Measurements from ENCODE around the genes GSS, MMP24 and FAM83C.

DNA sequence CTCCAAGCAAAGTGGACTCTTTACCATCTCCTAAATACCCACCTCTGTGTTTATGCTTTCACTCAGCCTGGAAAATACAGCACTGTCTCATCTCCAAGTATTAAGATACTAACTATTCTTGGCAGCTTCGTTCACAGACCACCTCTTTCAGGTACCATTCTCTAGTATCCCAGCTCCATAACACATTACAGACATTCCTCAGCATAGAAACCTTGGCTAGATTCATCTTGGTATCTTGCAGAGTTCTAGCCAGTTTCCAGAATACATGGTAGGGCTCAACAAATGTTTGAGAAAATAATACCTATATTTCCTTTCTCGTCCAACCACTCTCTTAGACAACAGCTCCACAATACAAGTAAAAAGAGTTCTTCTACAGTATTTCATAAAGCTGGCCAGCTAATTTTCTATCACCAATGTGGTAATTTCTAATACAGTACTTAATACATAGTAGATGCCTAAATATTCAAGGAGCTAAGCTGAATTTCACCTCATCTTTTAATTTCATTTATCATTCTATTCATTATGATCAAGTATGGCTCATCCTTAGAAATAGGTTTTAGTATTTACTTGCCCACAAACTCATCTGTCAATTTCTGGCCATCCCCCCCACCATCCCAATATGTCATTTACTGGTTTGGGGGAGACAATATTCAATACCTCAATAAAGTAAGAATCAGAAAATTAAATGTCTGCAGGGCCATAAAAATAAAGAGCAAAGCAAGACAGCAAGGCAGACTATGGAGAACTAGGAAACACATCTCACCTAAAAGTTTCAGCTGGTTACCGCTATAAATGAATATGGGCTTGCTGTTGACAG lies 6.7 kb downstream of the NCOA6 start:
- PRO-cap, result no peak

GRCh38 chr20:34938222-34939037 lies 17.2 kb downstream of the GSS start:
- PRO-cap, result no peak

DNA sequence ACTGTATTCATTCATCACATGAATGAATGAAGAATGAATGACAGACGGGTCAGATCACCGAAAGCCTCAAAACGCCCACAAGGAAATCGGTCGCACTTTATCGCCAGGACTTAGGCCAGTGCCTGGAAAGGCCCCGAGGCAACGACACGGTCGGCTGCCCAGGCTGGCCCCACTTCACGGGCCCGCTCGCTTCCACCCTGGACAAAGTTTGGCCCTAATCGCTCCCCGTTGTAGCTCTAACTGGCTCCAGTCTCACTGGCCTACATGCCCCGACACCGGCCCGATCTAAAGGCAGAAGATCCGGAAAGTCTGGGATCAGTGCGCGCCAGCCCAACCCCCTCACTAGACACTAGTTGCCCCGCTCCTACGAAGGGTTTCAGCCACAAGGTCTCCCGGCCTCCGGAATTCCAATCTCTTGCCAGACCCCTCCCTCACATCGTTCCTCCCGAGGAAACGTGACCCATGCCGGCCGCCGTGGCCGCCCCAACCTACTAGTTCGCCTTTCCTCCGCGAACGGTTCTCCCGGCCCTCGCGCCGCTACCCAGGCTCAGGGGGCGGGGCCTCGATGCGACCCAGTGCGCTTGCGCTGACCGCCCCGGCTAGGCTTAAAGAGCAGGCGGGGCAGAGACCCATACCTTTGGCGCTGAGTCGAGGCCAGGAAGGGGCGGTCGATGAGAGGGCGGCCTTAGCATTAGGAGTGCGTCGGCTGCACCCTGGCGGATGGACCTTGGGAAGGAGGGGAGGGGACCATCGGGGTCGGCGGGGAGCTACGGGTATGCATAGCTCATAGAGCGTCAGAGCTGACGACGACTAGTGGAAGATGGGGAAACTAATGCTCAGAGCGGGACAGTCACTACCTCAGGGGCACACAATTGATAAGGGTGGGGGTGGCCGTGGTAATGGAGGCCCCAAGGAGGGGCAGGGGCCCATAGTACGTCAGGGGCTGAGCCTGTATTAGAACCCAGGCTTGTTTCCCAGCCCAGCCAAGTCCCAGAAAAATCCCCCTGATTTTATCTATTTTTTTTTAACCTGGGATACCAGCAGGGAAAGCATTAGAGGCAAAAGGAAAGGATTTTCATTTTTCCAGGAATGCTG lies at the start of gene GSS:
TSS of gene GSS (minus strand) at position 572 of the 1,095 bp plus-strand sequence.
- PRO-cap, result bidirectional peak, plus-strand start at position 118 of the sequence, minus-strand start outside the sequence; bidirectional peak, plus-strand start at position 318 of the sequence, minus-strand start at position 287 of the sequence; bidirectional peak, plus-strand start at position 608 of the sequence, minus-strand start at position 515 of the sequence

- PRO-cap, result no peak
Observed at GRCh38 chr20:35020416-35020959, 64.8 kb downstream of the MYH7B start.

DNA sequence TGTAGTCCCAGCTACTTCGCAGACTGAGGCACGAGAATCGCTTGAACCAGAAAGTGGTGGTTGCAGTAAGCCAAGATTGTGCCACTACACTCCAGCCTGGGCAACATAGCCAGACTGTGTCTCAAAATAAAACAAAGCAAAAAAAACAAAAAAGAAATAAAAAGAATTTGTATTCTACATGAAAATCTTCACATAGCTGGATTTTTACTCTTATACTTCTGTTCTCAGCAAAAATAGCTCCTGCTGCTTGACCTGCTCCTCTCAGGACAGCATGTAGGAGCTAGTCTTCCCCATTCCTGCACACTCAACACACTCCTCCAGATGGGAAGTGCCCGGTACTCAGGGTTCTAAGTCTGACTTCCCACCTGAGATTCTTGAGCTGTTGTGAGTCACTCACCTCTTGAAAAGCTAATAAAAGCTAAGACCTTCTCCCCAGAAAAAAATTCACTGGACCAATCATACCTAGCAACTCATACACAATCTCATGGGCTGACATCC lies 53.6 kb downstream of the TRPC4AP start:
- PRO-cap, result no peak

GRCh38 chr20:35093328-35093650 lies 682 bp upstream of the TRPC4AP start:
- PRO-cap, result no peak

GRCh38 chr20:35176143-35176699 lies 4.3 kb downstream of the PROCR start:
- PRO-cap, result no peak

DNA sequence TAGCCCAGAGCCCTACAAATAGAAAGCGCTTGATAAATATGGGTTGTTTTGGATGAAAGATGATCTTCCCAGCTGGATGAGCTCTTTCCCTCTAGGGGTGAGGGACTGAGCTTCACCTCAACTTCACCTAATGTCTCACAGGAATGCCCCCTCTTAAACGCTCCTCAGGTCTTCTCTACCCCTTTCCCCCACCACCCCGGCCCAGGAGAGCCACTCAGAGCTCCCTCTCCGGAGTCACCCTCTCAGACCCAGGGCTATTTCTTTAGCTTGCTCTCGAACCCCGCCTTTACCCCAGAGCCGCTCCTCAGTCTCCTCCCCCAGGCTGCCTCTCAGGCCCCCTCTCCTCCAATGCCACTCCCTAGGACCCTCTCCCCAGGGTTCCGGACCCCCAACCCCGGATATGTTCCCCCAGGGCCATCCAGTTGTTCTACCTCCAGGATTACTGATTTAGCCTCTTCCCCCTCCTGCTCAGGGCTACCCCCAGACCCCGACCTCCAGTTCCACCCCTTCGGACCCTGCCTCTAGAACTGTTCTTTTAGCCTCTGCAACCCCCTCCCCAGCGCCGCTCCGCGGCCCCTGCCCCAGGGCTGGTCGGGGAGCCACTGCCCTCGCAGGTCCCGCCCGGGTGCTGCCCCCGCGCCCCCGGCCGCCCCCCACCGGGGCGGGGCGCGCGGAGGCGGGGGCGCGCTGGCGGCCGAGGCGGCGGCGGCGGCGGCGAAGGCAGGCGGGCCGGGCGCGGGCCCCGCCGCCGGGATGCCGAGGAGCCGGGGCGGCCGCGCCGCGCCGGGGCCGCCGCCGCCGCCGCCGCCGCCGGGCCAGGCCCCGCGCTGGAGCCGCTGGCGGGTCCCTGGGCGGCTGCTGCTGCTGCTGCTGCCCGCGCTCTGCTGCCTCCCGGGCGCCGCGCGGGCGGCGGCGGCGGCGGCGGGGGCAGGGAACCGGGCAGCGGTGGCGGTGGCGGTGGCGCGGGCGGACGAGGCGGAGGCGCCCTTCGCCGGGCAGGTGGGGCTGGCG lies at the start of gene MMP24:
TSS of gene MMP24 (plus strand) at position 705 of the 1,011 bp plus-strand sequence.
- PRO-cap, result no peak

DNA sequence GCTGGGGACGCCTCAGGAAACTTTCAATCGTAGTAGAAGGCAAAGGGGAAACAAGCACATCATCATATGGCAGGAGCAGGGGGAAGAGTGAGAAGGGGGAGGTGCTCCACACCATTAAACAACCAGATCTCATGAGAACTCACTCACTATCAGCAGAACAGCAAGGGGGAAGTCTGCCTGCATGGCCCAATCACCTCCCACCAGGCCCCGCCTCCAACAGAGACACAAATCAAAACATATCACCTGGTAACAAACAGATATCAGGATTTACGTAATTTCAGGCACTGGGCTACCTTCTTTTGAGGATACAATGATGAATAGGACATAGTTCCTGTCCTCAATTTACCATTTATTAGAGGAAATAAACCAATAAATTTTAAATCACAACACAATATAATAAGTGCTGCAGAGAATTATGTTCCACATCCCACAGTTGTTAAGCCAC lies 24.2 kb downstream of the MMP24 start:
- PRO-cap, result no peak

DNA sequence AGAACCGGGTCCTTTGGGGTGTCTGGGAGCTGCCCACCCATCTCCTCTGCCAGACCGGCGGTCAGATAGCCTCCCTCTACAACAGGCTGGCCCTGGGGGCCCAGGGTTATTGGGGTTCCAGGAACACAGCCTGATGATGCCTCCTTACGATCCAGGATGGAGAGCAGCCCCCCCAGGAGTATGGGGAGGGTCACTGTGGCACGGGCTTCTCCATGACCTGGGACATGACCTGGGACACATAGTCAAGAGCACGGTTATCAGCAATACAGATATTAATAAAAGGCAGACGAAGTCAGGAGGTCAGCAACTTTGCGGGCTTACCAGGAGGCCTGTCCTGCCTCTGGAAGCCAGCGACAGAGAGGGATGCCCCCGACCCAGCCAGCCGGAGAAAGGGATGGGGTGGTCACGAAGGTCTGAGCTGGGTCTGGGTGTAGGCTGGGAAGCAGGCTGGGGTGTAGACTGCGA lies 821 bp downstream of the MMP24OS start:
- PRO-cap, result no peak

DNA sequence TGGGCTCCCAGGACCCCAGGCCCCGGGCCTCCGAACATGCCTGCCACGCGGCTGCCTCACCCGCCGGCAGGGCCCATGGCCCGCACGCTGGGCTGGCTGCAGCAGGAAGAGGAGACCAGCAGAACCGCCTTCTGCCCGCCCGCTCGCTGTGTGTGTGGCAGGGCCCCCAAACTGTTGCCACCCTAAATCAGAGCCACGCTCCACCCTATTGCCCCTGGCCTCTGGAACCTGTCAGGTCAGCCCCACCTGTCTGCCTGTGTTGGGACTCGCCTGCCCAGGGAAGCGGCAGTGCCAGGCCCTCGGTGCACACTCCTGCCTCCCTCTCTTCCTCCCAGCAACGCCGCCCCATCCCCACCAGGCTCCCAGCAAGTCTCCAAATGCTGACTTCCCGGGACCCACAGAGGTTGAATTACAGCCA lies at the start of gene FAM83C:
TSS of gene FAM83C (minus strand) at position 159 of the 418 bp plus-strand sequence.
- PRO-cap, result no peak

GRCh38 chr20:35329499-35329843 lies 37.2 kb upstream of the FAM83C start:
- PRO-cap, result no peak

DNA sequence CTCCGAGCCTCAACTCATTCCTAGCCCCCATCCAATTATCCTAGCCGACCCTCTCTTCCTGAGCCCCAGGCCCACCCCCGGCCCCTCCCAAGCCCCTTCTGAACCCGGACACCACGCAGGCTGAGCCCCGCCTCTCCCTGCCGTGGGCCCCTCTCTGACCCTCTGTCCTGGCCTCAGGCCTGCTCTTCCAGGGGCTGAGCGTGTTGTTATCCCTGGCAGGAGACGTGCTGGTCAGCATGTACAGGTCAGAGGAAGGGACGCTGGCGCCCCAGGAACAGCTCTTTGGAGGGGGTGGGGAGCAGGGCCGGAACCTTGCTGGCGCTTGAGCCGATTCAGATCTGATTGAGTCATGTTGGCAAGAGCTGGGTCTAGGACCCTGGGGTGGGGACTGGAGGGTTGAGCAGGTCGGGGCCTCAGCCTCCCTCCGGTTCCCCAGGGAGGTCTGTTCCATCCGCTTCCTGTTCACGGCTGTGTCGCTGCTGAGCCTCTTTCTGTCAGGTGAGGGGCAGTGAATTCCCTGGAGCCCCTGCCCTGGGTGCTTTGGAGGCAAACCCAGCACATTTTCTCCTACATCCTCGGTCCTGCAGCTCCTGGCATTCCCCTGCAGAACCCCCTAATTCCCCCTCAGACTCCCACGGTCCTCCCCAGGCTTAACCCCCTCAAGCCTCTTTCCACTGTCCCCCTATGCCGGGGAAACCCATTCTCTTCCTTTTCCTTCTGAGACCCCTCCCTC lies 1.9 kb downstream of the SPAG4 start:
- PRO-cap, result bidirectional peak, plus-strand start at position 471 of the sequence, minus-strand start at position 344 of the sequence

GRCh38 chr20:35654127-35655183 lies 10.2 kb downstream of the CPNE1 start:
- PRO-cap, result no peak

DNA sequence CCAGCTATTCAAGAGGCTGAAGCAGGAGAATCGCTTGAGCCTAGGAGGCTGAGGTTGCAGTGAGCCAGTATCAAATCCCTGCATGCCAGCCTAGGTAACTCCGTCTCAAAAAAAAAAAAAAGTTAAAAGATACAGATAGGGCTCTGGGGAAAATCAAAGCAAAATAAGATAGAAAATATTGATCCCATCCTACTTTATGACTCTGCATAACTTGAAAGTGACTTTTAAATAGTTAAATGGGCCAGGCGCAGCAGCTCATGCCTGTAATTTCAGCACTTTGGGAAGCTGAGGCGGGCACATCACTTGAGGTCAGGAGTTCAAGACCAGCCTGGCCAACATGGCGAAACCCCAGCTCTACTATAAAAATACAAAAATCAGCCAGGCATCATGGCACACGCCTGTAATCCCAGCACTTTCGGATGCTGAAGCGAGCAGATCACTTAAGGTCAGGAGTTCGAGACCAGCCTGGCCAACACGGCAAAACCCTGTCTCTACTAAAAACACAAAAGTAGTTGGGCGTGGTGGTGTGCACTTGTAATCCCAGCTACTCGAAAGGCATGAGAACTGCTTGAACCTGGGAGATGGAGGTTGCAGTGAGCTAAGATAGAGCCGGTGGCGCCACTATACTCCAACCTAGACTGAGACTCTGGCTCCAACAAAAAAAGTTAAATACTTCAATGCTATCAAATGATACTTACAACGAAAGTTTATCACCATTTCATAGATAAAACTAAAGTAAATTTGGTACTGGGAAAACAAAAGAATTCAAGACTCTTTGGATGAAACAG lies 6.7 kb downstream of the ROMO1 start:
- PRO-cap, result no peak

- PRO-cap, result no peak
Observed at GRCh38 chr20:35730020-35730698, 11.9 kb downstream of the RBM39 start.

DNA sequence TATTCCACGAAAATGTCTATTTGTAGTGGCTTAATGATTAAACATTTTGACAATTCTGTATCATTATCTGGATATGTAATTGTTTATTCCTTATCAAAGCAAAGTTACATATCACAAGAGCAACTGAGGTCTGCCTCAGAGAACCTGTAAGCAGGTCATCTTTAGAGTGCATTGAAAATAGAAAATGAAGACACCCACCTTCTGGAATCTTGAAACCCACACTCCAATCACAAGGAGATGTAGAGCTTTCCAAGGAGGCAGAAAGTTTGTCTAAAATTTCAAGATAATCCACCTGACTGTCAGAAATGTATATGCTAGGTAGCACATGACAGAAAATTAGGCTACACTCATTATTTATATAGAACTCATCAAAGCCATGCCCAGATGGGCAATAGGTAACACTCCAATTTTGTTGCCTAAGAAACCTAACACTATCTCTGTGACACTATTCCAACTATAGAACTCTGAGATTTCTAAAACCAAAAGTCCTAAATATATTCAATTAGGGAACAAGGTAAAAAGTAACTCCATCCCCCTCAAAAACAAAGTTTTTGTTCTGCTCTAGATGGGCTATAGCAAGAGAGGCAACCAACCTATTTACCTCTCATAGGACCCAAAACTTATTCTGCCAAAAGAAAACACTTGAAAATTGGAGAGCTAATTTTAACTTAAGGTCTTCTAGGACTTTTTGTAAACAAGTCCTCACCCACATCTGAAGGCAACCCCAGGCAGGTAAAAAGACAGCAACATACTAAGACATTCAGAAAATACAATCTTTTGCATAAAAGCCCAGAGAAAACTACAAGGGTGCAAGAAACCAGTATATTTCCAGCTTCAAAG lies 7.9 kb downstream of the RBM39 start:
- PRO-cap, result no peak

- PRO-cap, result no peak
Observed at GRCh38 chr20:35738872-35739330, 3.2 kb downstream of the RBM39 start.

- PRO-cap, result no peak
Observed at GRCh38 chr20:35796383-35797052, 24.7 kb downstream of the PHF20 start.

GRCh38 chr20:35832183-35832773 lies 60.5 kb downstream of the PHF20 start:
- PRO-cap, result no peak